Mammary epithelial cell (primary cell): ENCODE data around the gene DOCK8.

GRCh38 chr9:214316-215511, at the start of gene DOCK8:
DOCK8 (plus strand) TSS chr9:214865.
- CAGE, long polyA plus RNA = no peak
- RRBS = 4% methylated on average over 67 of the region's 119 CpGs

GRCh38 chr9:456210-456839, 48.2 kb upstream of the KANK1 start:
- CAGE, long polyA plus RNA = no peak
- RRBS = no CpG with 5 or more reads among the region's 9 CpGs

DNA sequence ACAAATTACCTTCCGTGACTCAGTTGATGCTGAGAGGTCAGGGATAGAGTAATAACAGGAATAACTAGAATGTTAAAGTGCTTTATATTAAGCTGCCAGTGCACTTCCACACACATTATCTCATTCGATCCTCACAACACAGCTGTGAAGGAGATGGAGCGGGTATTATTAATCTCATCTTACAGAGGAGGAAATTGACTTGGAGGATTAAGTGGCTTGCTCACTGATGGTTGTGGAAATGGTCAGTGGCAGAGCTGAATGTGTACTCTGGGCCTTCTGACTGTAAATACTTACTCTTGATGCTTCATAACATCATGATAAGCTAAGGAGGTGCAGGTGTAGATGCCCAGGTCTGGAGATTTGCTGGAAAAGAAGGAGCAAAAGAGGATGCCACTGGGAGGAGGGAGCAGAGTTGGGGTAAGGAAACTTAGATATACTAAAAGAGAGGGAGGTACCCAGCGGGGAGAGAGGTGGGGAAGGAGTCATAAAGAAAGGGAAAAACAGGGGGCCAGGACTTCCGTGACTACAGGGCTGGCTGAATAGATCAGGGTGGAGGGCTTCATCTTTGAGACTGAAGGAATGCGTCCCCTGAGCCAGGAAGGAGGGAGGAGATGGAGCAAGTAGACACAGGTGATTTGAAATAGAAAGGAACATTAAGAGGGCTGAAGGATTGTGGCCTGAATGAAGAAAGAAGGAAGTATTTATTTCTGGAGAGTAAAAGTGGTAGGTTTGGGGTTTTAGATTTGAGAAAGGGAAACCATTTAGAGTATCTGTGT, 84.7 kb downstream of the KANK1 start:
- CAGE, long polyA plus RNA = no peak
- RRBS = no CpG with 5 or more reads among the region's 6 CpGs

- CAGE, long polyA plus RNA = no peak
- RRBS = no CpG with 5 or more reads among the region's 7 CpGs
Observed at GRCh38 chr9:613859-614423, 109.4 kb downstream of the KANK1 start.

GRCh38 chr9:621528-622078, 117.1 kb downstream of the KANK1 start:
- CAGE, long polyA plus RNA = no peak
- RRBS = no CpG with 5 or more reads among the region's 9 CpGs

DNA sequence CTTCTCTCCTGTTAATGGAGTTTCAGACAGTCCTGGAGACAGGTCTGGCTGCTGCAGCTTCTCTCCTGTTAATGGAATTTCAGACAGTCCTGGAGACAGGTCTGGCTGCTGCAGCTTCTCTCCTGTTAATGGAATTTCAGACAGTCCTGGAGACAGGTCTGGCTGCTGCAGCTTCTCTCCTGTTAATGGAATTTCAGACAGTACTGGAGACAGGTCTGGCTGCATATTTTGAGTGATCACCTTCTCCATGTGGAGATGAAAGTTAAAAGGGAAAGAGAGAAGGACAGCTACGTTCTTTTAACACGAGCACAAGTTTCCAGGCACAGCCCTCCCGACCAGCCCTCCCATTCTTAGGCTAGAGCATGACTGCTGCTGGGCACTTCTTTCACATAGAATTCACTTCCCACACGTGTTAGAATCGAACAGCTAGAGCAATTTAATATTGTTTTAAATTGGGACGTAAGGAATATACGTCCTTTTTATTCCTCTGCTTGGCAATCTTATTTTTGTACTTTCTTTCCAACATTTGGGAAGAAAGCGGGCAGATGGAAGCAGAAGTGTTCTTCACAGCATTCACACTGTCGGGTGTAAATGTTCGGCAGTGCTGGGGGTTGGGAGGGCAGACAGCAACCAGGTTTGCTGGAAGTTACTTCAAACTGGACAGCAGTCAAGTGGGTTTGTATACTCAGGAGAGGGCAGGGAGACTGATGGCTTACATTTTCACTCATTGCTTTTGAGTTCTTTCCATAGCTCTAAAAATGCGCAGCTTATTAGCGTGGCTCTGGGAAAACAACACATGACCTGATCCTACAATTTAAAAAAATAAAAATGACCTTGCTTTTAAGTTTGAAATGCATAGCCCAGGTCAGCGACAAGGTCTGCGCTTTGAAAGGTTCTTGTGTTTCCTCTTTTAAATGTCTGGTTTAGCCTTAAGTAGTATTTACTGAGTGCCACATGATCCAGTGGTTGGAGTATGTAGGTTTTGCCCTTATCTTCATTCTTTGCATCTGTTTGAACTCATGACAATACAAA, 133.1 kb upstream of the DMRT1 start:
- CAGE, long polyA plus RNA = no peak
- RRBS = no CpG with 5 or more reads among the region's 14 CpGs

DNA sequence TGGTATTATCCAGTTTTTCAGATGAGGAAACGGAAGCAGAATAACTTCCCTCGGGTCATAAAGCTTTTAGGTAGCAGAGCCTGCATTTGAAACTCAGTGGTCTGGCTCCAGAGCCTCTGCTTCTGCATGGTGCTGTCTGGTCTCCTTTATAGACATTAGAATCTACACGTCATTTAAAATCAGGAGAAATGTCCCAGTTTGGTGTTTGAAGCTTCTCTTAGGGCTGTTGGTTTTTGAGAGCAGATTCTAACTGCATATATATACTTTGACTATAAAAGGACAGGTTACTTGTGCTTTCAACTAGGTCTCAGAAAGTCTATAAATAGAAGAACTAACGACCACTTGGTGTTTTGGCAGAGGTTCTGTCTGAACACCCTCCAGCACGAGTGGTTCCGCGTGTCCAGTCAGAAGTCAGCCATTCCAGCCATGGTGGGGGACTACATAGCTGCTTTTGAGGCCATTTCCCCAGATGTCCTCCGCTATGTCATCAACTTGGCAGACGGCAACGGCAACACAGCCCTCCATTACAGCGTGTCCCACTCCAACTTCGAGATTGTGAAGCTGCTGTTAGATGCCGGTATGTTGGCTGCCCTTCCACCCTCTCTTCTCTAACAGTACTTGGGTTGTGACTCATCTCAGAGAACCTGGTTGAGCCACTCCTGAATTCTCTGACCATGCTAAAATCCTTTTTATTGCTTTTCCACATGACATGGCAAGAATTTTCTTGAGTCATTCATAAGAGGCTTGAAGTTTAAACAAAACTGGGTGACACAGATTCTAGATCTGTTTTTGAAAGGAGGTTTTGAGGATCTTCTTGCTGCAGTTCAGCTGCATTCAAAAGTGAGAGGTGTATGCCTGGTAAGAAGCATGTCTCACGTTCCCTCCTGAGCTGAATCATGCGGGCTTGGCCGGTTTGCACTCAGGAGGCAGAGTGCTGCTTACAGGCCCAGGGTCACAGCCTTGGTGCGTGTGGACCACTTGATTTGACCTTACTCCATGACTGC, 103.3 kb upstream of the DMRT1 start:
- CAGE, long polyA plus RNA = no peak
- RRBS = no CpG with 5 or more reads among the region's 17 CpGs

GRCh38 chr9:752088-752376, 89.5 kb upstream of the DMRT1 start:
- CAGE, long polyA plus RNA = no peak
- RRBS = no CpG with 5 or more reads among the region's 1 CpG

DNA sequence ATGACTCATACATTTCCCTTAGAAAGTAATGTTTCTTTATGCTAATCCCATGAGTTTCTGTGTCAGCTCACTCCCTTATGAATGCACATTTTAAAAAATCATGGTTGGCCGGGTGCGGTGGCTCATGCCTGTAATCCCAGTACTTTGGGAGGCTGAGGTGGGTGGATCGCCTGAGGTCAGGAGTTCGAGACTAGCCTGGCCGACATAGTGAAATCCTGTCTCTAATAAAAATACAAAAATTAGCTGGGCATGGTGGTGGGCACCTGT, 89.2 kb upstream of the DMRT1 start:
- CAGE, long polyA plus RNA = no peak
- RRBS = no CpG with 5 or more reads among the region's 5 CpGs

DNA sequence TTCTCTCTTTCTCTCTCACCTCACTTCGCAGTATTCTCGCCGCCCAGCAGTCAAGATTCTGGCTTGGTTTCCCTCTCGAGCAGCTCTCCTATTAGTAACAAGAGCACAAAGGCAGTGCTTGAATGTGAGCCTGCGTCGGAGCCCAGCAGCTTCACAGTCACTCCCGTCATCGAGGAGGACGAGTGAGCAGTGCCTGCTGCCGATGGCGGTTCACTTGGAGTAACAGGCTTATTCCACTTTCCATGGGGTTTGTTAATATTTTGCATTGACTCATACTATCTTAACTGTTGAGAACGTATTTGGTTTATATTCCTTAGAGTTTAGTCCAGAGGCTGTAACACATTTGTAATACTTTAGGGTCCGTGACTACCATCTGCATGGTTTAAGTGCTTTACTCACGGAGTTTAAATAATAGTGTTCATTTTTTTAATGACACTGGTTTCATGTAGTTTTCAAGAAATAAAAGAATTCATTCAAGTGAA, 8.5 kb upstream of the DMRT3 start:
- CAGE, long polyA plus RNA = no peak
- RRBS = no CpG with 5 or more reads among the region's 14 CpGs

- CAGE, long polyA plus RNA = no peak
- RRBS = 5% methylated on average over 20 of the region's 67 CpGs
Observed at GRCh38 chr9:971612-972420, 4.6 kb upstream of the DMRT3 start.

DNA sequence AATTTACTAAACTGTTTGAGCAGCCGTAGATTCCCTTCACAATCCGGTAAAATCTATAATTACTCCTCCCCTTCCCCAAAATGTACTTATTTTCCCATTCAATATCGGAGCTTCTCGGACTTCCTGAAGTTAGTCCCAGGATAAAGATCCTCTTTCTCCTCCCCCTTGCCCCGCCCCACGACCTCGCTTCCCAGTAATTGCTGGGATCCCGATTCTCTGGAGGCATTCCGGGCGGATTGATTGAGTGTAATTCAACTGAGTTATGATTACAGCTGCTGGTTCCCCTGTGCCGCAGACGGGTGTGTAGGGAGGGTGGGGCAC, 2.7 kb upstream of the DMRT2 start:
- CAGE, long polyA plus RNA = no peak
- RRBS = no CpG with 5 or more reads among the region's 12 CpGs

- CAGE, long polyA plus RNA = no peak
- RRBS = no CpG with 5 or more reads among the region's 6 CpGs
Observed at GRCh38 chr9:1071497-1072296, 21.5 kb downstream of the DMRT2 start.

DNA sequence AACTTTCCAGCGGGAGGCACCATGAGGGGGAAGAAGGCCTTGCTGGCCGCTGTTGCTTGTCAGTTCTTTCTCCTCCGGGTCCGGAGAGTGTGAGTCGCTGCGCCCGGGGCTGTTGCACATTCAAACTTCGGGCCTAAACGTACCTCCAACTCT, 2.7 kb downstream of the SMARCA2 start:
- CAGE, long polyA plus RNA = no peak
- RRBS = no CpG with 5 or more reads among the region's 9 CpGs

DNA sequence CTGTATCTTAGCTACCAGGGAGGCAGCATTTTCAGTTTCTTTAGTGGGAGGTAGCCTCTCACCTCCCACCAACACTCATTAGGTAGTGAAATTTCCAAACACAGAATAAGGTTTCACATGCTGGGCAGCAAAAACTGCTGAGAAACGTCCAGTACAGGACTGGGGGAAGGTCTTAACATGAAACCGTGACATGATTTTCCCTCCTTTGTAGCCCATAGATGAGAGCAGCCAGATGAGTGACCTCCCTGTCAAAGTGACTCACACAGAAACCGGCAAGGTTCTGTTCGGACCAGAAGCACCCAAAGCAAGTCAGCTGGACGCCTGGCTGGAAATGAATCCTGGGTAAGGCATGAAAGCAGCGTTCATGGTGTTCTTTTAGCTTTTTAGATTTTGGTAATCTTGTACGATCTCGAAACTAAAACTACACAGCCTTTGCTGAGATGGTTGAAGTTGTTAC, 57.9 kb downstream of the SMARCA2 start:
- CAGE, long polyA plus RNA = no peak
- RRBS = no CpG with 5 or more reads among the region's 8 CpGs

GRCh38 chr9:2157091-2157780, 142.1 kb downstream of the SMARCA2 start:
- CAGE, long polyA plus RNA = no peak
- RRBS = no CpG with 5 or more reads among the region's 10 CpGs

- CAGE, long polyA plus RNA = no peak
- RRBS = no CpG with 5 or more reads among the region's 5 CpGs
Observed at GRCh38 chr9:2271387-2271863, 256.3 kb downstream of the SMARCA2 start.

DNA sequence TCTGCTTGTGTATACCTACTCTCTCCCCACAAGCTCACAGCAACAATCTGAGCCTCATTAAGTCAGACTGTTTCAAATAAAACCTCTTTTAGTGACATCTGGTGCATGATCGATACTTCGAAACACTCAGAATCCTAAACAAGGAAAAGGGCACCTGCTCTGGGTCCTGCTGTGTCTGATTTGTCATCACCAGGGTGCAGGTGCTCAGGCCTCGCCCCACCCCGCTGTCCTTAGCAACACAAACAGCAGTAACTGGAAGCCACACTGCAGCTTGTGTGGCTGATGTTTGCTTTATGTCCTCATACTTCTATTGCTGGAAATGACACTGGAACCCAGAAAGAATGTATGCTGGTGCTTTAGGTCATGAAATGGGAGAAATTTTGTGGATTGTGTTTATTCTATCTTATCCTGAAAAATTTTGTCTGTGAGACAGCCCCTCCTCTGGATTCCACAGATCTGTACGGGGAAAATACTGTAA, 284.0 kb downstream of the SMARCA2 start:
- CAGE, long polyA plus RNA = no peak
- RRBS = no CpG with 5 or more reads among the region's 5 CpGs

- CAGE, long polyA plus RNA = no peak
- RRBS = no CpG with 5 or more reads among the region's 4 CpGs
Observed at GRCh38 chr9:2648182-2648495, 26.6 kb downstream of the VLDLR start.

DNA sequence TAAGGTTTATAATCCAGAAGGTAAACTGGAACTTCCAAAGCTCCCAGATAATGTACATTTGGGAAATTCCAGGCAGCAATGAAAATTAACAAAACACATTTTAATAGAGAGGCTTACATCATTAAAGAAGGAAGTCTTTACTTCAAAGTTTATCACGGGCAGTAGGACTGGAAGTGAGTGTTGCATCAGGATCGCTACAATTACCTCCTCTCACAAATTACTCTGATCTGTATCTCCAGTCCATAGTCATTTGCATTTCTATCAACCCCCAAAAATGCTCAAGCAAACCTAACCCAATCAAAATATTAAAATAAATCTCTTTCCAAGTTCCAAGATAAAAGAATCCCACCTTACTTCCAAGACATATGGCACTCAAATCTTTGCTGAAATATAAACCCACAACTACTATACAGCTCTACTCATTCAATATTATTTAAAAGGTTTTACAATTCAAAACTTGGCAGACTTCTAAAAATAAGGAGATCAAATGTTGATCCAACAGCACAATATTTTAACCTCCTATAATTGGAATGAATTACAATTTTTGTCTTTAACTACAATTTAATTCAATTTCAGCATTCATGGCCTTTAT, 12.2 kb downstream of the RFX3 start:
- CAGE, long polyA plus RNA = no peak
- RRBS = no CpG with 5 or more reads among the region's 2 CpGs